Spleen (tissue), 7 donors: ENCODE measurements around the genes HSD17B1, PLEKHH3, RAMP2, AOC3 and PTGES3L.

GRCh38 chr17:42552826-42553159 is at the start of gene HSD17B1:
HSD17B1 (plus strand) TSS chr17:42552923.
- PRO-cap, 4 experiments: no peak in any of the 4 experiments
- RAMPAGE, long total RNA, 4 experiments: no peak in any of the 4 experiments

DNA sequence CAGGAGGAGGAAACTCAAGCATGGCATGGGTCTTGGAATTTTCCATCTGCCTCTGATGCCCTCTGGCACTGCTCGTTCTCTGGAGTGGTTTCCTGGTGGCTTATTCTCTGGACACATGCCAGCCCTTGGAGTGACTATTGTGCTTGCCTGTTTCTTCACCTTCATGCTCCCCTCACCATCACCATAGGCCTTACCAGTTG is 1.6 kb downstream of the COASY start:
- PRO-cap, 4 experiments: no peak in any of the 4 experiments
- RAMPAGE, long total RNA, 4 experiments: no peak in any of the 4 experiments

DNA sequence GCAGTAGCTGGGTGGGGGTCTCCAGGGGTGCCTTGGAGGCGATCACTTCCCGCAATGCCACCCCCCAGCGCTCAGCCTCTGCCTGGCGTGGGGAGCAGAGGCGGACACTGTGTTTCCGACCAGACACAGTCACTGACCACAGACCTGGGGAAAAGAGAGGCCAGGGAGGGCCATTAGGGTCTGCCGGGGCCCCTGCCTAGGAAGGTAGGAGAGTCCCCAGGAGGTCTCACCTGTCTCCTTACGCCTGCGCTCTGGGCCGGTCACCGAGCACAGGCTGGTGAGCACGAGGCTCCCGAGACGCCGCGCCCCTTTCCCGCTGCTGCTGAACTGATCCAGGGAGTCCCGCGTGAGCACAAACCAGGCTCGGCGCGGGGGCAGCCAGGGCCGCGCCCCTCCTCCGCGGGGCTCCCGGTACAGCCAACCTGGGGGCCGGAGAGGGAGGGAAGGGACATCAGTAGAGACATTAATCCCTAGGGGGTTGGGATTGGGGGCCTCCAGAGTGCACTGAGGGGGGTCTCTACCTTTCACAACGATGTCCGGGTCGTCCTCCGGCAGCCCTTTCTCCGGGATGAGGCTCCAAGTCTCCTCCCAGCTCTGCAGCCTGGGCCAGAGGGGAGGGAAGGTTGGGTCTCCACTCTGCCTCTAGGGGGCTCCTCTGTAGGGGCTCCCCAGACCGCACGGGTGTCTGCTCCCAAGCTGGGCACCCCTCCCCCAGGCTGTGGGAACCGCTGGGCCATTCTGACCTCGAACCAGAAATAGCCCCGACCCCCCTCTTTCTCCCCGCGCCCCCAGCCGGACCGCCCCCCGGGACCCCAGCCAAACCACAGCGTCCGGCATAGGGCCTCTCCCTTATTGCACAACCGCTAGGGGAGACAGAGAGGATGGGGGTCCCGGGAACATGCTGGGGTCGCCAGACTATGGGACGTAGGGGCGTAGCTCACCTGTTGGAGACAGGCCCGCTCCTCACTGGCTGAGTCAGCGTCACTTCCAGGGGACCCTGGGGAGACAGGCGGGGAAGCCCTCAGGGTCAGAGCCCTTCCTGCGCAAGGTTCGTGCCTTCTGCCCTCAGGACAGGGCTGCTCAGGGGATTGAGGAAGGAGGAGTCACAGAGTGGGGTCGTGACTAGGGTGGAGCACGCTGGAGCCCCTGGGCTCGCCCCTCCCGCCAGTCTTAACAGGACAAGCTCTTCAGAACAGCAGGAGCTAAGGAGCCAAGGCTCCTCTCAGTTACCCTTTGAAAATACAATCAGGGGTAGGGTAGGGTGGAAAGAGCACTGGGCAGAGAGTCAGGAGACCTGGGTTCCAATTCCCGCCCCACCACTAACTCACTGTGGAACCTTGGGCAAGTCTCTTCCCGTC is 2.9 kb downstream of the PLEKHH3 start:
- PRO-cap, 4 experiments: peak in 2 of 4 experiments; most common plus-strand start position 875 of the sequence (in 1); most common minus-strand start position 715 of the sequence (in 1)
- RAMPAGE, long total RNA, 4 experiments: no peak in any of the 4 experiments

GRCh38 chr17:42675876-42676253 is 929 bp downstream of the PLEKHH3 start:
- PRO-cap, 4 experiments: peak in 1 of 4 experiments; most common plus-strand start chr17:42676152 (in 1); most common minus-strand start chr17:42676074 (in 1)
- RAMPAGE, long total RNA, 4 experiments: no peak in any of the 4 experiments

DNA sequence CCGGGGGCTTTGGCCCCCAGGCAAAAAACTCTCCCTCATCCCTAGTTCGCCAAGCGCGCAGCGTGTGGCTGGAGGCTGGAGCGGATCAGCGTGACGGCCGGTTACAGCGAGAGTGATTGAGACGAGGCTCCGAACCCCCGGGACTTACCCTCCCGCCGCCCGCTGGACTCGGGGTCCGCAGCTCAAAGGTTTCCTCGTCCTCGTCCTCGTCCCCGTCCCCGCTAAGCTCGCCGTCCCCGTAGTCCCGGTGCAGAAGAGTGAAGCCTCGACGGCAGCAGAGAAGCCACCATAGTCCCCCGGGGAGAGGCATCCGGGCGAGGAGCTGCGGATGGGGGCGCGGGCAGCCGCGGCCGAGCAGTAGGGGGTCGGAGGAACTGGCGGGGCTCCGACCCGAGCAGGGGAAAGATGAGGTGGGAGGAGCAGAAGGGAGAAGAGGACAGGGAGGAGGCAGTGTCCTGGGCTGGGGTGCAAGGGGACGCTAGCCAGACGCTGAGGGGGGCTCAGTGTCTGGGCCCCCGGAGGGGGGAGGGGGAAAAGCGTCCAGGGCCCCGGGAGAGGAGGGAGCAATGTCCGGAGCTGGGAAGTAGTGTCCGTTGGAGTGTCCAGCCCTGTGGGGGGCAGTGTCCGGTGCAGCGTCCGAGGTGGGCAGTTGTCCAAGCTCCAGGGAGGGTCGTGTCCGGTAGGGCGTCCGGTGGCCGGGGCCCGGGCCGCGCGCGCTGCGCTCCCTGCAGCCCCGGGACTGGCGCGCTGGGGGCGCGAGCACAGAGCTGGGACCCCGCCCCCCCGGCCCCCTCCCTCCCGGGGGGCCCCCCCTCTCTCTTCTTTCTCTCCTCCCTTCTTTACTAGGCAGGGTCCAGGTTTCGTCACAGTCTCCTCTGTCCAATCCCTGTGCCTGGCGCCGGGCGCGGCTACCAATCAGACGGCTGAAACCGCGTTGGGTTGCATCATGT is at the start of gene PLEKHH3:
Gene PLEKHH3, minus strand, starts transcription at position 741 of the 950 bp plus-strand sequence.
- PRO-cap, 4 experiments: peak in 4 of 4 experiments; most common plus-strand start position 429 of the sequence (in 1); most common minus-strand start position 741 of the sequence (in 4)
- RAMPAGE, long total RNA, 4 experiments: start-site peak on the minus strand in 1 of 4 experiments, centred at position 731 of the sequence, 18 reads per replicate

DNA sequence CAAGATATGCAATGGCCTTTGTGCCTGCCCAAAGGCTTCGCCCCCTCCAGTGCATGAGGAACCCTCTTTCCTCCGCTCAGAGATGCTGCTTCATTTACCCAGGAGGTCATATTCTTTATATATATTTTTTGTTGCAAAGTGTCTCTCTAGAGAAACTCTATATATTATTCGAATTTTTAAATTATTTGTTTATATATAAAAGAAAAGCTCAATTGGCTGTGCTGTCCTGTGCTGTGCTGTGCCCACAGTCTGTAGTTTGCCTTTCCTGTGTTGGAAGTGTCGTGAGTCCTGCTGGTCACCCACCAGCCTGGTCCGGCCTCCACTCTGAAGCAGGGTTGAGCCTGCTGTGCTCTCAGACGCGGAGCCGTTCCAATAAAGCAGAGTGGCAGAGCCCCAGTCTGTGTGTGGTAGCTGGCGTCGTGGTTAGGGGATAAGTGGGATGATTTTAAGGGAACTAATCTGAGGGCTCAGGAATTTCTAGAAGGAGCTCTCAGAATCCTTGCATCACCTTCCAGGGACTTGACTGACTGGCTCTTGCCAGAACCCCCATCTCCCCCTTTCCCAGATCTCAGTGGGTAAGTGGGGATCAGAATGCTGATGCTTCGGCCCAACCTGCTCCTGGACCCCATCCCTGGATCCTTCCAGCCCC is 17.4 kb downstream of the CNTNAP1 start:
- PRO-cap, 4 experiments: no peak in any of the 4 experiments
- RAMPAGE, long total RNA, 4 experiments: no peak in any of the 4 experiments

DNA sequence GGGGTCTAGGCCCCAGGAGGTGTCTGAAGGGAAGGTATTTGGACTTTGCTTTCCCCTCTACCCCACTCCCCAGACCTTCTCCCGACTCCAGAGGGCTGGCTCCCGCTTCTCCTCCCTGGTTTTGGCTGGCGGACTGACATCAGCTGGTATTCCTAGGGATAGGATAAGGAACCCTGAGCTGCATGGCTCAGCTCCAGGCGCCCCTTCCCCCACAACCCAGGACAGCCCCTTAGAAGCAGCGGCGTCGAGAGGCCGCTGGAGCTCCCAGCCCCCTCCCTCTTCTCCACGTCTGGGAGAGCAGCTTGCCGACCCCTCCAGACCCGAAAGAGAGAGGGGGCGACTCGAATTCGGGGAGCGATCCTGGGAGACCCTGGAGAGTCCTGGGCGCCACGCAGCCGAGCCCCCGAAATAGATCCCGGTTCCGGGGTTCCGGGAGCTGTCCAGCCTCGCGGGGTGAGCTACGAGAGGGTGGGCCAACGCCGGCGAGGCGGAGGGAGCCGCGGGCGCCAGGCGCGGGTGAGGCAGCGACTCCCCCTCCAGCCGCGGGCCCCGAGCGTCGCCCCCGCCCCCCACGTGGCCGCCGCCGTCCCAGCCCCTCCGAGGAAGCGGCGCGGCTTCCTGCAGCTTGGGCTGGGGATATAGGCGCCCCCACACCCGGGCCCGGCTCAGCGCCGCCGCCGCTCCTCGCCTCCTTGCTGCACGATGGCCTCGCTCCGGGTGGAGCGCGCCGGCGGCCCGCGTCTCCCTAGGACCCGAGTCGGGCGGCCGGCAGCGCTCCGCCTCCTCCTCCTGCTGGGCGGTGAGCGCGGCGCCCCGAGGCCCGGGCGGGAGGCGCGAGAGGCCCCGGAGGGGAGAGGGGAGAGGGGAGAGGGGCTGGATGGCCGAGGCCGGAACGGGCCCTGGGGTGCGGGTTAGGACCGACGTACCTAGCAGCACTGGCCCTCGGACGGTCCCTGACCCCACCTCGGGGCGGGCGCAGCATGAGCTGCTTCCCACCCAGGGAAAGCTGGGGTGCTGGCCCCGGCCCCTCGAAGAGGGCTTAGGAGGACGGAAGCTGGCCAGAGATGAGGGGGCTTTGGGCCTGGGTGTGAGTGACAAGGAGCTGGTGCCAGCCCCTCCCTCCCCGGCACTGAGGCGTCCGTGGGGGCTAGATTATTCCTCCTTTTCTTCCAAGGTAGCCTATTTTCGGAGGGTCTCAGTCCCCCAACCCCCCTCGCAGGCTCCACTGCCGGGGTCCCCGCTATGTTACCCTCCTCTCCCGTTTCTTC is at the start of gene RAMP2:
Gene RAMP2, plus strand, starts transcription at position 668 of the 1,268 bp plus-strand sequence.
- PRO-cap, 4 experiments: peak in 2 of 4 experiments; most common plus-strand start position 623 of the sequence (in 2); most common minus-strand start position 409 of the sequence (in 1)
- RAMPAGE, long total RNA, 4 experiments: start-site peak on the plus strand in 4 of 4 experiments, centred at positions 666 to 667 of the sequence, 51 to 218 reads per replicate; start-site peak on the minus strand in 2 of 4 experiments, centred at positions 276 to 536 of the sequence, 5 to 16 reads per replicate

DNA sequence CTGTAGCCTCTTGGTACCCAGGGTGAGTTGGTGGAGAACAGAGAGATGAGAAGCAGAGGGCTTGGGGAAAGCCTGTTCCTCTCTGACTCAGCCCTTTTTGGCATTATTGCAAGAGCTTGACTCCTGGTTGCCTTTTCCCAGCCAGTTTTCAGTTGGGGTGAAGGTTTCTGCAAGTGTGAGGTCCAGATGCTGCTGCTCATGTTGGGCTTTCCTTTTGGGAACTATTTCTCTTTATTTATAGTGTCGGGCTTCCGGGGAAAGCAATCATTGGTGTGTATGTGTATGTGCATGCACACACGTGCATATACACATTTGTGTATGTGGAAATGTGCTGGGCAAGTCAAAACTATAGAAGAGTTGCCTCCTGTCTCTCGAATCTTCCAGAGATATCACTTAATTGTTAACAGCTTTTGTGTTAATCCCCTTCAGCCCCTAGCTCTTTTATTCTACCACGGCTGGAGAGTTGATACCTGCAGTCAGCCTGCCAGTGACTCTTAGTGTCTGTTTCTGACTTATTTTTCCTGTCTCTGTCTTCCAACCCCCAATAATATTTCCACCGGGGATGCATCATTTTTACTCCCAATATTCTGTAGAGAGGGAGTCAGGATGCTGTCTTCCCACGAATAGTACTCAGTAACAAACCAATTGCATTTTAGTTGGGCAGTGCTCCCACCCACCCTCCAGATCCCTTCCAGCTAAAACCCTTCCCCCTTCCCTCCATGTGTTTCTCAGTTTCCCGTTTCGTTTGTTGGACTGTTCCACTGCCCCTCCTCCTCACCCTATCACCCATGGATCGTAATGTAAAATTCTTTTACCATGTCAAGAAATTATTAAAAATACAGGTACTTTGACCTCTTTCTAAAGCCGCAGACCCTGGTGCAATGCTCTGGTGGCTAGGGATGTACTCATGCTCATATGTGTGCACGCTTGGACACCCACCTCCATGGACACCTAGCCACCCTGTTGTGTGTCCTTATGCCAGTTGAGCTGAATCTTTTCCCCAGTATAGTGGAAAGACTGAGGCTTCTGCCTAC is 1.7 kb upstream of the AOC2 start:
- PRO-cap, 4 experiments: no peak in any of the 4 experiments
- RAMPAGE, long total RNA, 4 experiments: no peak in any of the 4 experiments

- PRO-cap, 4 experiments: peak in 3 of 4 experiments; most common plus-strand start chr17:42851233 (in 3)
- RAMPAGE, long total RNA, 4 experiments: start-site peak on the plus strand in 4 of 4 experiments, at chr17:42851160-42851449 at its widest, 6 to 103 reads per replicate
Observed at GRCh38 chr17:42850738-42851773, at the start of gene AOC3. AOC3 (plus strand) TSS chr17:42851199.

GRCh38 chr17:42895113-42895552 is 5.5 kb upstream of the G6PC1 start:
- PRO-cap, 4 experiments: no peak in any of the 4 experiments
- RAMPAGE, long total RNA, 4 experiments: no peak in any of the 4 experiments

- PRO-cap, 4 experiments: no peak in any of the 4 experiments
- RAMPAGE, long total RNA, 4 experiments: no peak in any of the 4 experiments
Observed at GRCh38 chr17:42979381-42979751, 514 bp downstream of the PTGES3L start.

DNA sequence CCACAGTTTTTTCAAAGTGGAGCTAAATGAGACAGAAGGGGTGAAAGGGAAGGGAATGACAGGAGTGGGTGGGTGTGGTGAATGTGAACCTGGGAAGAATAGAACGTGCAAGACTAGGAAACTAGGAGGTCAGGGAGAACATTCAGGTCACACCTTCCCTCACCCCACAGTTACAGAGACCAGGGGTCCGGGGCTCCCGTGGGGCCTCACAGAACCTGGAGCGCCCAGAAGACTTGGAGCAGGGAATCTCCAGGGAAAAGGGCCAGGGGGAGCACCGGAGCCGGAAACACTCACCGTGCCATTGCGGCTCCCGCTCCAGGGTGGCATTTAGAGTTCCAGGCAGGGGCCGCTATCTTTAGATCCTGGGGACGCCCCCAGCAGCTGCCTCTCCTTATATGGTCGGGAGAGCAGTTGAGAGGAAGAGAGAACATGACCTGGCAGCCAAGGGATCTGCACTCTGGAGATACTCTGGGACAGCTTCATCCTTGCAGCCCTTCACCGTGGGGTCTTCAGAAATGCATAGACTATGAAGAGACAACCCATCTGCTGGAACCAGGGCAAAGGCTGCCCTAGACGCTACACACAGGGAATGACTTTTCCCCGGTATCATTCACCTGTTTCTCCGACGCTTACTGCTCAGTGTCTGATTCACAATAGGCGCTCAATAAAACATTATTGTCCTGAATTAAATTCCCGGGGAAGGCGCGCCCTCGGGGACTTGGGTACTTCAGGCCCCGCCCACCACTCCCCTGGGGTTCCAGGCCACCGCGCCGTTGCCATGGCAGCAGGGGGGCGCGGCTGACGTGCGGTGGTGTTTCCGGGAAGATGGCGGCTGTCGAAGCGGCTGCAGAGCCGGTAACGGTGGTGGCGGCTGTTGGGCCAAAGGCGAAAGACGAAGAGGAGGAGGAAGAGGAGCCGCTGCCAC is at the start of gene PTGES3L:
Gene PTGES3L, minus strand, starts transcription at position 329 of the 925 bp plus-strand sequence.
- PRO-cap, 4 experiments: peak in 4 of 4 experiments; most common plus-strand start position 814 of the sequence (in 4)
- RAMPAGE, long total RNA, 4 experiments: start-site peak on the plus strand in 1 of 4 experiments, centred at position 801 of the sequence, 9 reads per replicate

DNA sequence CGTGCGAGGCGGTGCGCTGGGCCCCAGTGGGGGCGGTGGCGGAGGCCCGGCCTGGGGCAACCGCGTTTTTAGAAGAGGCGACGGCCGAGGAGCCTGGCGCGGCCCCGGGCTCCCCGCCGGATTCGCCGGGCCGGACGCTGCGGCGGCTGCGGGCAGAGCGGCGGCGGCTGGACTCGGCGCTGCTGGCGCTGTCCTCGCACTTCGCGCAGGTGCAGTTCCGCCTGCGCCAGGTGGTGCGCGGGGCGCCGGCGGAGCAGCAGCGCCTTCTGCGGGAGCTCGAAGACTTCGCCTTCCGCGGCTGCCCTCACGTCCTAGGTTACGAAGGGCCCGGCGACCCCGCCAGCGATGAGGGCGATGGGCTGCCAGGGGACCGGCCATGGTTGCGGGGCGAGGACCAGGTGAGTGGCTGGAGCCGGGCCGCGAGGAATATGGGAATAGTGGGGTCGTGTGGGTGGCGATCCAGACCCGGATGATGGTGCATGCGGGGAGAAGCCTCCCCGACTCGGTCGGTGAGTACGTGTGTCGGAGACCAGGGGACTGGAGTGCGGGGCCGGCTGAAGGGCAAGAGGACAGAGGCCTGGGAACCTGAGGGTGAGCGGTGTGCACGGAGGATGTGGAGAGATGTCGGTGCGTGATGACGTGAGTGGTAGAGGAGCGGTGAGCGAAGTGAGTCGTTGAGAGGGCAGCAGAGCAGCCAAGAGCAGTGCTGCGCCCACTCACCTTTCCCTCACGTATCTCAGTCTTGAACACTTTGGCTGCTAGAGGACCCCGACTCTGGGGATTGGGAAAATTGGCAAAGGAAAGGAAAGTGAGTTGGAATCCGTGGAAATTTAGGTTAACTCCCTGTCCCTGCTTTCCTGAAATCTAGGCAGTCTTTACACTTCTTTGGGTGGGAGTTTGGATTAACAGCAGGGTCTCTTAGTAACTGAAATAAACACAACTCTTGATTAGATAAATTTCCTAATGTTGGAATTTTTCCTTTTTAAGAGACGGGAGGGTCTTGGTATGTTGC is 618 bp downstream of the RUNDC1 start:
- PRO-cap, 4 experiments: peak in 4 of 4 experiments; most common plus-strand start position 229 of the sequence (in 3); most common minus-strand start position 124 of the sequence (in 3)
- RAMPAGE, long total RNA, 4 experiments: start-site peak on the plus strand in 1 of 4 experiments, centred at position 293 of the sequence, 15 reads per replicate

DNA sequence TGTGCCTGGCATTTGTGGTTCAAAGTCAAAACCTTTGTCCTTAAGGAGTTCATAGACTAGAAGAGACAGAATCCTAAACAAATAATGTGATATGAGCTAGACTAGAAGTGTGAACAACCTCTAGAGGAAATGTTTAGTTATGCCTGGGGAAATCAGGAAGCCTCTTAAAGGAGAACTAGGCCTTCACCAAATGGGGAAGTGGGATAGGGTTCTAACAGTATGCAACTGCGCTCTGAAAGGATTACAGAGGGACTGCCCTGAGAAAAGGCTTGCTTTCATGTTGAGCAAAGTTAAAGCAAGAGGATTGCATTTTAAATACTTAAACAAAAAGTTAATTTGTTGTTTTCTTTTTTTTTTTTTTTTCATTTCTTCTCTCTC is 4.9 kb downstream of the RUNDC1 start:
- PRO-cap, 4 experiments: peak in 3 of 4 experiments; most common plus-strand start position 238 of the sequence (in 2); most common minus-strand start position 86 of the sequence (in 1)
- RAMPAGE, long total RNA, 4 experiments: no peak in any of the 4 experiments

- PRO-cap, 4 experiments: no peak in any of the 4 experiments
- RAMPAGE, long total RNA, 4 experiments: no peak in any of the 4 experiments
Observed at GRCh38 chr17:43035992-43036627, 11.1 kb downstream of the RND2 start.

DNA sequence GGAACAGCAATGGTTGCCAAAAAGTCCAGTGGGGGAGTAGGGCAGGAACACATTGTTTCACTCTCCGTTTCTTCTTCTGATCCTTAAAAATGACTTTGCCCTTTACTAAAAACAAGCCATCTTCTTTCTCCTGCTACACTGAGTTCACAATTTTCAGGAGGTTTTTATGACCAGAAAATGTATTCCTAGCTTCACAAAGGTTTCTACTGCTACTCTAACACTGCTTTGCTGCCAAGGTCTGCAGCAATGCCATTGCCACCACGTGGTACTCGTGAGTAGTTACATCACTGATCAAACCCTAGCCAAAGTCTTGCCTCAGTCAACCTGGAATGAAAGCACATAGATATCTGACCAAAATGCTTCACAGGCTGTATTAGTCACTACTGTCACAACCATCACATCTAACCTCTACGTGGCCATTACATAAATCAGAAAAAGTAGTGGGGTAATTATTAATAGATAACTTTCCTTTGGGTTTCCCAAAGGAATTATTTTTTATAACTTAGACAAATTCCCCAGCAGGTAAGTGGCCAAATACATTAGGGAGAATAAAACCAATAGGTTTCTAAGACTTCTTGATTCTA is 40.6 kb downstream of the BRCA1 start:
- PRO-cap, 4 experiments: no peak in any of the 4 experiments
- RAMPAGE, long total RNA, 4 experiments: no peak in any of the 4 experiments

DNA sequence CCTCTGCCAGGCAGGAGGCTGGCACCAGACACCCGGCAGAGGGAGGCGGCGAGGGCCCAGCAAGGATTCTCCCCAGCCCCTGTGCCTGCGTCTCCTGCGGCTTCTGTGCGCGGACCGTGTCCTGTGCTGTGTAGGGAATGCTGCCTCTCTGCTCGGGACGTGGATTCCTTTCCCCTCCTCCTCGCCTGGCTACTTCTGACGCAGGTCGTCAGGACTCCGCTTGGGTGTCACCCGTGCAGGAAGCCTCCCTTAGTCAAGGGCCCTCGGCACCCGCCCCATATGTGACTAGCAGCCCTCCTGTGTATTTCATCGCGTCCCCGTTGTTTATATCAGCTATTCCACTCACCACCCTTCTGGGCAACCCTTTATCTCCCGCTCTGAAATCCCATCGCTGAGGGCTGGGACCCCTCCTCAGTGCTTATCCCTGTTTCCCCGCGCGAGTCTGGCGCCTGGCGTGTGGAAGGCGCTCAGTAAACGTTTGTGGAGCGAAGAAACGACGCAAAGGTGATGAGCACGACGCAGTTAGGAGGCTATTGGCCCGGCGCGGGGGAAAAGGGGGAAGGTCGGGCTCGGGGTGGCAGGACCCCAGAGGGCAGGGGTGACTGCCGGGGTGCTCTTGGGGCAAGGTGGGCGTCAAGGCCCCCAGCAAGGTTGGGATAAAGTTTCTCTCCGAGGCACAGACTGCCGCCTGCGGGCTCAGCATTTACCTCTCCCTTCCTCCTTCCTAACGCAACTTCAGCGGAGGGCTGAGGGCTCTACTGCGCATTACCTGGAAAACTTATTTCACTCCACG is 3.3 kb upstream of the CCDC200 start:
- PRO-cap, 4 experiments: peak in 1 of 4 experiments; most common plus-strand start position 316 of the sequence (in 1)
- RAMPAGE, long total RNA, 4 experiments: no peak in any of the 4 experiments

- PRO-cap, 4 experiments: peak in 3 of 4 experiments; most common minus-strand start chr17:43271717 (in 3)
- RAMPAGE, long total RNA, 4 experiments: no peak in any of the 4 experiments
Observed at GRCh38 chr17:43271433-43271791, 43.0 kb upstream of the CCDC200 start.

- PRO-cap, 4 experiments: no peak in any of the 4 experiments
- RAMPAGE, long total RNA, 4 experiments: no peak in any of the 4 experiments
Observed at GRCh38 chr17:43290681-43290946, 62.2 kb upstream of the CCDC200 start.

- PRO-cap, 4 experiments: peak in 4 of 4 experiments; most common plus-strand start chr17:43315934 (in 1)
- RAMPAGE, long total RNA, 4 experiments: no peak in any of the 4 experiments
Observed at GRCh38 chr17:43315764-43316471, 82.9 kb upstream of the ARL4D start.